Sciatic nerve (tissue), 1 donor: ENCODE results near the gene KLHL20.

DNA sequence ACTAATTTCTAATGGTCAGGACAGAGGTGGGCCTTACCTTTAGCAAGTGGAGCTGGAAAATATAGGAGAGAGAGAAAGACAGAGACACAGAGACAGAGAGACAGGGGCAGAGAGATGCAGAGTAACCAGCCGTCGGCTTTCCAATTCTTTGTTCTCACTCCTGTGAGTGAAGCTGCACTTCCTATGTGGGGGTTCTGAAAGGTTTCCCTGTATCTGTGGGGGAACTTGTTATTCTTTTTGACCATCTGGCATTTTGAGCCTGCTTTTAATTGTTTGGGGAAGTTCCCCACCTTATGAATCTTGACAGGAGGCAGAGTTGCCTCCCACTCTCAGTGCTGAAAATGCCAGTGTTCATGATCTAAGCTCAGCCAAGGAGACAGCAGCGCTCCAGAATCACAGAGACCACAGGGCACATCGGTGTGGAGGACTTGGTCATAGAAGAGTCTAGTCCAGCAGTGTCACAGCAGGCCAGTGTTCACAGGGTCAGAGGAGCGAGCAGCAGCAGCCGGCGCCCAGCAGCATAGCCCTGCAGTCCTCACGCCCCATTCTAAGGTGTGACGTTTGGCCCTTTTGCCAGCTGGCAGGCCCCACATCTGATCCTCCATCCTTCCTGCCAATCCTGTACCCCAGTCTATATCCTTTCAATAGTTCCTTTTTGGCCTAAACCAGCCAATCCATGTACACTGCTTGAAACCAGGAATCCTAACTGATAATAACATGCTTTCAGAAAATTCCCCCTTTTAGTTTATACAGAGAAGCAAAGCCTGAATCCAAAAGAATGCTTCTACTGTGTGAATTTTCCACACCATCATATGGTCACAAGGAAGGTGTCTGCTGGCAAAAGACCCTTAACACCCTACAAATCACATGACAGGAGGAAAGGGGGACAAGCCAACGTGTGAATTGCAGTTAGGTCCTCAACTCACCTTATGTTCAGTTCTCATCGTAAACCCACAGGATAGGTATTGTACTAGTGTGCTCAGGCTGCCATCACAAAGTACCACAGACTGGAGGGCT is 63.7 kb upstream of the PRDX6 start:
- PRO-cap, result no peak

DNA sequence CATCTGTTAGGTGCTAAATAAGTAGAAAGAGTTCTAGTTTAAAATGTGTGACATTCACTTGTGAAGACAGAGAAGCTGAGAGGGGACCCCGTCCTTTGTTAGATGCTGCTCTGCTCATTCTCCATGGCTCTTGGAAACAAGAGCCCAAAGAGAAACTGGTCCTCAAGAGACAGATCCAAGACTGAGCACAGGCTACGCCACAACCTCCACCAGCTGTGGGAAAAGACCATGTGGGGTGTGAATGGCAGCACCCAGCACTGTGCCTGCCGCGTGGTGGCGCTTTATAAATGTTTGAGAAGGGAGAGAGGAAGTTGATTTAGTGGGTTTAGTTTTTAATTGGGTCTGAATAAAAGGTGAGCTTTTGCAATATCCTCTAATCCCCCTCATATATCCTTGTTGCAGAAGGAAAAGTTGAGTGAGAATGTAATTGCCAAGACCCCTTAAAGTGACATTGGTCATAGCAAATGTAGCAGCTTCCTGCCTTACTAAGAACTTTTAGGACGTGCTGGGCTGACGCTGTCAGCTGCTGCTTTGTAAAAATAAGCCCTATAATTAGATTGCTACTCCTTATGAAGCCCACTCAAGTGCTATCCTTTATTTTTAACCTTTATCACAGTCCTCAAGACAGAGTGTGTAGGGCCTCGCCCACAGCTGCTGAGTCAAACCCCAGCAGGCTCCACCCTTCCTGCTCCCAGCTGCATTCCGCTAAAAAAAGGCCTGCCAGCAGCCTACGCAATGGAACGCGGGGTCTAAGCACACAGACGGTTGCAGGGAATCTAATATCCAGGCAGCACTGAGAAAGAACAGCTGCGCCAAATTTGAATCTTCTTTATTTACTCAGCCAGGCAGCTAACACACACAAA is 47.5 kb upstream of the PRDX6 start:
- PRO-cap, result unidirectional peak, minus-strand start at position 217 of the sequence; bidirectional peak, plus-strand start at position 735 of the sequence, minus-strand start at position 661 of the sequence

- PRO-cap, result no peak
Observed at GRCh38 chr1:173437576-173438111, 39.5 kb upstream of the PRDX6 start.

GRCh38 chr1:173476399-173477223 is 524 bp upstream of the PRDX6 start:
- PRO-cap, result bidirectional peak, plus-strand start at chr1:173476735, minus-strand start at chr1:173476896; bidirectional peak, plus-strand start at chr1:173477310, minus-strand start at chr1:173477138

- PRO-cap, result no peak
Observed at GRCh38 chr1:173487524-173488360, 10.6 kb downstream of the PRDX6 start.

GRCh38 chr1:173714693-173715842 is at the start of gene KLHL20:
TSS of gene KLHL20 (plus strand) at chr1:173714981.
- PRO-cap, result bidirectional peak, plus-strand start at chr1:173715016, minus-strand start at chr1:173714878; bidirectional peak, plus-strand start at chr1:173715279, minus-strand start at chr1:173715213

- PRO-cap, result no peak
Observed at GRCh38 chr1:173726757-173727294, 12.0 kb downstream of the KLHL20 start.

DNA sequence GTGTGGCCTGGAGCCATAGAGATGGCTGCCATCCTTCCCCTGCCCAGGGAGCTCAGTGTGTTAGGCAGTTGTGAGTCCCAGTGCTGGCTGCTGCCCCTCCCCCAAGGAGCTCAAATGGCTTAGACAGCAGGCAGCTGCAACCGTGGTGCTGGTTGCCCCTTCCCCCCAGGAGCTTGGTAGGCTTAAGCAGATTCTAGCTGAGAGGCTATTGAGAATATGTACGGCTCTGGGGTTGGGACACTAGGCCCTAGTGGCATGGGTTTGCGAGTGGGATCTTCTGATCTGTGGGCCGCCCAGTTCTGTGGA is 28.0 kb upstream of the RABGAP1L start:
- PRO-cap, result no peak

- PRO-cap, result no peak
Observed at GRCh38 chr1:174618532-174619214, 170.9 kb downstream of the GPR52 start.

GRCh38 chr1:174839513-174840119 is 160.1 kb upstream of the CACYBP start:
- PRO-cap, result no peak

DNA sequence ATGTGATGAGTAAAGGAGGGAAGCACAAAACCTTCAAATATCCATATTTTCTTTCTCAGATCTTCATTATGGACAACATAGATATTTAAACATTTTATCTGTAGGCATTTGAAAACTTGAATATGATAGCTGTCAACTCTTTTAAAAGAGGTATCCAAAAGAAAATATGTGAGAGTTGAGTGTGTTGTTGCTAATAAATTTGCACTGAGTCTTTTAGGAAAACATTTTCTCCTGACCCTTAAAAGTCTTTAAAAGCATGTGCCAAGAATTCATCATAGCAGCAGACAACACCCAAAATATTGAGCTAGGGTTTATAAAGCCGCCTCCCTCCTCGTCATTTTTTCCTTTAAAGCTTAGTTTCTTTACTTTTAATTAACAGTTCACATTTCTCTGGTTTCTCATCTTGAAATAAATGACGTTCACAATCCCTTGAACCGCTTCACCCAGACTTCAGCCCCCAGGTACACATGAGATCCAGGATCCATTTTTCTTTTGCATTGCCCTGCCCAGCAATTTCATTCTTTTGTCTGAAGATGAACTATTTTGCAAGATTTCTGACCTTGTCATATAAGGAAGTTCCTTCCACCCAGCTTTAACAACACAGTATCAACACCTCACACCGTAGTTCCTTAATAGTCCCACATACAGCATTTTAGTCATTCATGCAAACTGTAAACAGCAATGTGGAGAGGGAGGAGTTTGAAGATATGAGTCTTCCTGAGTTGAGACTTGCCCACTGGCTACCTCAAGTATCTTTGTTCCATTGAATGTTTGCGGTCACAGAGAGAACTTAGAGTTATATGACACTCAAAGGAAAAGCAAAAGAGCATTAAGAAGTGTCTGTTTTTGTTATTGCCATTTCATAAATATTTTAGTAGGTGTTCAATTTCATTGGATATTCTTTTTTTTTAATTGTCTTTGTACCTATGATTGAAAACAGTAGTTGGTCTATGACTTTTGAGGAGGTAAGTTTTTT is 35.4 kb upstream of the CACYBP start:
- PRO-cap, result unidirectional peak, plus-strand start at position 763 of the sequence

DNA sequence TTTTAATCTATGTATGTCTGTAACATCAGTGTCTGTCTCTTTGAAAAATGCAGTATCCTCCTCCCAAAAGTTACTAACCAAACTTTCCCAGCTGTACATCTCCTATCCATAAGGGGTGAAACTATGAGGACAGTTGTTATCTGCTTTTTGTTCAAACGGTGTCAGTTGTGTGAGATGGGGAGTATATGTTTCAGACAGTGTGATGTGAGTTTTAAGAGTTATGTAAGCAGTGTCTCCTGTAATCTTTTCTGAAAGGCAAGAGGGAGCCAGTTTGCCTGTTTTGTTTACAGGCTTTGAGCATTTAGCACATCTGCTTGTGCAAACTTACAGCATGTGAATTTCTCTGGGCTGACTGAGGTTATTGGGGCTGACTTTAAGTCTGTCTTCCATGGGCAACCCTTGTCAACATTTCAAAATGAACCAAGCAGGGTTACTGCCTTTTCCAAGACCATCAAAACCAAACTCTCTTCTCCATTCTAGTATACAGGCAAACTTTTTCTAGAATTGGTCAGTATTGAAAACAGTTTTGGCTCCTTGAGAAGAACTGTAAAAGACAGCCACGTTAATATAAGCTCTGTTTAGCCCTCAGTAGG is 34.7 kb upstream of the CACYBP start:
- PRO-cap, result no peak

- PRO-cap, result no peak
Observed at GRCh38 chr1:175142360-175142643, 50.3 kb downstream of the KIAA0040 start.

- PRO-cap, result no peak
Observed at GRCh38 chr1:175193585-175194280, 1.2 kb upstream of the KIAA0040 start.

- PRO-cap, result no peak
Observed at GRCh38 chr1:175225121-175226031, 32.8 kb upstream of the KIAA0040 start.

GRCh38 chr1:176068188-176068712 is 138.8 kb downstream of the COP1 start:
- PRO-cap, result no peak

- PRO-cap, result no peak
Observed at GRCh38 chr1:176175795-176176035, 31.4 kb downstream of the COP1 start.

DNA sequence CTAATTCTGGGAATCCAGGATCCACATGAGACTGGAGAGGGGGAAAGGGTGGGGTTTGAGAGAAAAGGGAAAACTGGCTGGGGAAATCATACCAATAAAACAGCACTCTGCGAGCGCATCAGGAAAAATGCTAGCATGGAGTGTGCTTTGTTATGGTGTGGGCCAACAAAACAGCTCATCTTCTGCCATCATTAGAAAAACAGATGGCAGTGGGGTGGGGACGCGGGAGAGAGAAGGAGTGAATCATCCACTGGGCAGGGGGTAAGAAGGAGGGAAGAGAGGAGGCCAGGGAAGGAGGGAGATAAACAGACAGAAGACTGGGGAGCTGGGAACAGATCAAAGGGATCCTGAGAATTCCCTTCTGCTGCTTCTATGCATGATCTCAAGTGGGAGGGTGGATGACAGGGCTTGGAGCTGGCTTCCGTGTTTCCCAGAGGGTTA is 338.4 kb downstream of the PAPPA2 start:
- PRO-cap, result no peak

GRCh38 chr1:178000081-178000555 is 30.3 kb upstream of the SEC16B start:
- PRO-cap, result no peak

DNA sequence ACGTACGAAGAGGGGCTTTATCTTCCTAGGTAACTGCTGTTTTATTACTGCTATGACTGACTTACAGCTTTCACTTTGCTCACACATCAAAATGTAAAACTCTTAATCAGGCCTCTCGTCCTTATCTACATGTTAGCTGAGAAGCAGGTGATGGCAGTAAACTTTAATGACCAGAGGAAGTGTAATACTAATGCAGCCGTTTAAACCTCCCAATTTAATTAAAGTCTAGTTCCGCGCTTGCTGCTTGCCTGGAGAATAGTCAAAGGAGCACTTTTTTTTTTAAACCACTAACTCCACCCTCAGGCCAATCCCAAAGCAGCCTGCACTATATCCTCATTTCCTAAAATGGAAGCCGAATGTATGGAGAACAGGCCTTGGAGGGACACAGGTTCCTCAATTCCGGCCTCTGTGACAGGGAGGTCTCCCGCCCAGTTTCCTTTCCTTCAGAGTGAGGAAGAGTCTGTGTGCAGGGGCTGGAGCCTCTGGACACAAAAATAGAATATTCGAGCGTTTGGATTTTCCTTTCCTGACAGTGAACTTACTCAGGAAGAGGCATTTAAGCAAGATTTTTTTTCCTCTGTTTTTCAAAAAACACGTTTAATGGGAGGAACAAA is 36.6 kb upstream of the RASAL2 start:
- PRO-cap, result no peak